SK-N-DZ (cell line): ENCODE data around the gene CTBP2.

GRCh38 chr10:124470536-124471435, 9.2 kb downstream of the LHPP start:
RAMPAGE:
- cytosol, long total RNA = no peak
- nucleus, long total RNA = no peak

GRCh38 chr10:124493960-124494574, 32.4 kb downstream of the LHPP start:
RAMPAGE:
- cytosol, long total RNA = no peak
- nucleus, long total RNA = no peak

DNA sequence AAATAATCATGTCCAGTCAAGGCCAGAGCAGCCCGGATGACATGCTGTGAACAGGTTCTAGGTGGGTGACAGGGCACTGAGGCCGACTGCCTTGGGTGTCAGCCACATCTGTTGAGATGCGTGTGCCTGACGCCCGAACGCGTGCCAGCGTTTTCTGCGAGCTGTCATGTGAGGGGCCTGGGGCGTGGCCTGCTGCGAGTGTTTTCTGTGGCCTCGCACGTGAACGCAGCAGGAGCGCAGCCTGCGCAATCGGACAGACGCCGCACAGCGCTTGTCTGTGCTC, 118.3 kb downstream of the FAM53B start:
RAMPAGE:
- cytosol, long total RNA = no peak
- nucleus, long total RNA = no peak

DNA sequence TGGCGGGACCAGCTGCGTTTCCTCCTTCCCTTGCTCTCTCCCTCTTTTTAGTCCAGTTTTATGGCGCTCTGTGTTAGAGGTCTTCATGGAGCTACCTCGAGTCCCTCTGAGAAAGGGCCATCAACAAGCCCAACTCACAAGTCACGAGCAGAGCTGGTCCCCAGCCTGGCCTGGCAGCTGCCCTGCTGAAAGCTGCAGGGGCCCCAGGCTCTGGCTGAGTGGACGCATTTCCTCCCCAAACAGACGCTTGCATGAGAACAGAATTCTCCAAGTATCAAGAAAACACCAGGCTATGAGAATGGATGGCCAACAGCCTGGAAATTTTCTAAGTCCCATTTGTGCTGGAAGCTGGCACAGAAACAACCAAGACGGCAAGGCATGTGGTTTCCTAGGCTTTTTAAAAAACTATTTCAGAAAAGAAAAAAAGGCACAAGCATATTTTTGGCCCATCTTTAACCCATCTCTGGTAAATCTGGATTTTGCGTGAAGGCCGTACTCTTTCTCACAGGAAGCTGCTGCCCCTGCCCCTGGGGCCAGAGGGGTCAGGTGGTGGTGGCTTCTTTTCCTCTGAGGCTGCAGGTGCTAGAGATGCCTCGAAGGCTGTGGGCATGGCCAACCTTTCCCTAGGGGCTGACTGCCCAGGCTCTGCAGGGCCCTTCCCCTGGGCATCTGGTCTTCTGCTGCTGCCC, 114.7 kb downstream of the FAM53B start:
RAMPAGE:
- cytosol, long total RNA = no peak
- nucleus, long total RNA = no peak

DNA sequence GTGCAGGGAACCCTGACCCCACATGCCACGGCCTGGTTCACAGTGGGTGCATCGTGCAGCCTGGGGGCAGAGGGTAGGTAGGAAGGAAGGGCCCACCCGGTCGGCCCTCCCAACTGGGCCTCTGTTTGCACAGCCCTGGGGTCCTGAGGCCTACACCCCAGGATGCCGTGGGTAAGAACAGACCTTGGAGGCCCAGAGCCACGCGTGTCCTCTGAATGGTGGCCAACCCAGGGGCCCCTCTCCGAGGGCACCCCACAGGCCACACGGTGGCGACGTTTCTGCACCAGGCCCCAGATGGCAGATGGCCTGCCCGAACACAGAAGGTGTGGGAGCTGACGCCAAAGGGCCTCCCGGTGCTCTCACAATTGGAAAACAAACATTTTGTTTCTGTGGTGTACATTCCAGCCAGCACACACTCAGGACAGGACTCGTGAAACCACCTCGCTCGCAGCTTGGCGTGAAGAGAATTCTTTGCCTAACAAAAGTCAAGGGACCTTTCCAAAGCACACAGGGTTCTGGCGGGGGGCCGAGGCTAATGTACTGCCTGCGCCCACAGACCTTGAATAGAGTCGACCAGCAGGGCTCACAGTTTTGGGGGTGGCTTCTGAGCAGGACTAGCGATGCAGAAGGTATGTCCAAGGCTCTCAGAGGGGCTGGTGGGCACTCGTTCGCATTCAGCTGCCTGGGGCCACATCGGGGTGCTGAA, 112.1 kb downstream of the FAM53B start:
RAMPAGE:
- cytosol, long total RNA = no peak
- nucleus, long total RNA = no peak

GRCh38 chr10:124640605-124641279, 103.4 kb downstream of the FAM53B start:
RAMPAGE:
- cytosol, long total RNA = no peak
- nucleus, long total RNA = no peak

GRCh38 chr10:124677083-124677822, 66.9 kb downstream of the FAM53B start:
RAMPAGE:
- cytosol, long total RNA = no peak
- nucleus, long total RNA = no peak

DNA sequence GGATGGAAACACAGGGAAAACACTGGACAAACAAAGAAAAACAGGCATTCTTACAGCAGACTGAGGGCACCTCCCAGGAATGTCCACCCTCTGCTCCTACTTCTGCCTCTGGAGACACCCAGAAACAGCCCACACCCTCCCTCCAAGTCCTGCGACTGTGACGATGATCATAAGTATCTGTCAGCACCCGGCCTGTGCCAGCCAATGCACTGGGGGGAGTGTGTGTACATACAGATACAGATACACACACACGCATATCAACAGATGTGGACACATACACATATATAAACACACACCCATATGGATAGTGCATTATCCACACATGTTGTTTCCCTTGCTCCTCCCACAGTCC, 66.1 kb downstream of the FAM53B start:
RAMPAGE:
- cytosol, long total RNA = no peak
- nucleus, long total RNA = no peak

DNA sequence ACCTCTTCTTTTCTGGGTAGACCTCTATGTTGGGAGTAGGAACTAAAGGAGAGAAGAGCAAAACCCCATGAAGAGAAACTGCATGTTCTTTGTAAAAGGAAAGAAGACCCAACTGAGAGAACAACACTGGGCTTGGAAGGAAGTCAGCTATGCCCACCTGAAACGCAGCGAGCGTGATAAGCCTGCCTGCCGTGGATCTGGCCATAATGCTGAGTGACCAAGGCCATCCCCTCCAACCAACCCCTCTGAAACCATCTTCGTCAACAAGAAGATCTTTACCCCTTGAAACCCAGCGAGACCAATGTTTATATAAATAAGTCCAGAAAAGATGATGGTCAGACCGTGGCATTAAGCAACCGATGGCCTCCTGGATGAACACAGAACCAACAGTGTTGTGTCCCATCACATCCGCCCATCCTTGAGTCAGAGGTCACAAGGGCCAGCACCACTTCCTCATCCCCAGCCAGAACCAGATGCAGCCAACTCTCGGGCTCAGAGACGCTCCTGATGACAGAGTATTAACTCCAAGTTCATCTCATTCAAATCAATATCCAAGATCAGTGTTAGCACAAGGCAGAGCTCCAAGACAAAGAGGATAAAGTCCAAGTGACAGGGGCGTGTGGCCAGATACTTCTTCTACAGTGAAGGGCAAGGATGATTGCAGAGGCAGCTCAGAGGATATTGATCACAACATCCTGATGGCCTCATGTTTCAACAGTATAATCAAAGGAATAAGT, 63.6 kb downstream of the FAM53B start:
RAMPAGE:
- cytosol, long total RNA = no peak
- nucleus, long total RNA = no peak

GRCh38 chr10:124727936-124728316, 16.3 kb downstream of the FAM53B start:
RAMPAGE:
- cytosol, long total RNA = no peak
- nucleus, long total RNA = no peak

DNA sequence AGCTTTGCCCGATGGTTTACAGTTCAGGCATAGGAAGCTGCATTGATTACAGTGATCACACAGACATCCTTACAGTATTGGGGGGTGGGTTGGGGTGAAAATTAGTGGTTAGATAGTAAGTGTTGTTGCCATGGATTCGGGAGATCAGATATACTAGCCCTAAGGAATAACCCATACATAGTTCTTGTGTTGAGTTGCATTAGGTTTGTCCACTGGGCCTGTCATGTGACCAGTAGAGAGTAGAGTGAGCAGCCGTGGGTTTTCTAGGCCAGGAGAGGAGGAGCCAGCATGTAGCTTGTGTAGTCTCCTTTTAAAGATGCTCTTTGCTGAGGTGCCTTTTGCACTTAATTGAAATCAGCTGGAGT, 36.0 kb downstream of the ZRANB1 start:
RAMPAGE:
- cytosol, long total RNA = no peak
- nucleus, long total RNA = no peak

DNA sequence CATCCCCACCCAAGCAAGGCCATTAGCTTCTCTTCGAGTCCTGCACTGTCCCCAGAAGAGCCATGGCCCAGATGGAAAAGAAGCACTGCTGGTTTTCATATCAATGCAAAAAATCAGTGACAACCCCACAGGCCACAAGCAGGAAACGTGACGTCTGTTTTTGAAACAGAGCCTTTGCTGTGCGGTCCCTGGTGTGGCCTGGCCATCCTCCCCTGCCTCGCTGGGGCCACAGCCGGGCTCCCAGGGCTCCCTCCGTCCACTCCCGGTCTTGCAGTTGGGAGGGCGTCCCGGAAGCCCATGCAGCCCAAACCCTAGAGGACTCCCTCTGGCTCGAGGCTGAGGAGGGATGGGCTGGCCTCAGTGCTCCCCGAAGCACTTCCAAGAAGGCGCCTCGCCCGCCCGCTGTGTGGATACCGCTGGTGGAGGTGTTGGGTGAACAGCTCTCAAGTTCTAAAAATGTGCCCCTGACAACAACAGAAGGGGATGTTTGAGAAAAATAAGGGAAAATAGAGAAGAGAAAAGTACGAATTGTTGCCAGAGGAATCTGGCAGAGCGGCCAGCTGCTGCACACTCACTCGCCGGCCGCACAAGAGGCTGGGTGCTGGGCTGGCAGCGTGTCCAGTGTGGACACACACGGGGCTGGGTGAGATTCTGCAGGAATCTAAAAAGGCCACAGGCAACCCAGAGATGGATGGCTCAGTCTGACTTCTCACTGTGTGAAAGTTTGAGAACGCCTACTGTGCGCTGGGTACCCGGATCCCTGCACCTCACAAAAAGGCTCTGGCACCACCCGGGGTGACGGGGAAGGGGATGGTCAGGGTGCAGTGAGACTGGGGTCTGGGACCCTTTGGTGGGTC, 12.4 kb downstream of the CTBP2 start:
RAMPAGE:
- cytosol, long total RNA = no peak
- nucleus, long total RNA = no peak

RAMPAGE:
- cytosol, long total RNA = no peak
- nucleus, long total RNA = no peak
Measured at GRCh38 chr10:125027791-125028460, at the start of gene CTBP2. Gene CTBP2, minus strand, starts transcription at chr10:125028071.

DNA sequence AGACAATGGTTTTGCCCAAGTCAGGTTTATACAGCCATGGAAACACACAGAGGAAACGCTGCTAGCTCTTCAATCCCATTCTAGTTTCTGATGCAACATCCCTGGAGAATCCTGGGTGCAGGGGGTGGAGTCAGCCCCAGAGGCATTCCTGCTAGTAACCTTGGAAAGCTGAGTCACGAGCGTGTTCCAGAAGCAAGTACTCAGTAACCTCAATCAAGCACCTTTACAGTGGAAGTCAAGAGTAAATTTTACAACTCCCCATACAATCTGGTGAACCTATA, 9.3 kb upstream of the CTBP2 start:
RAMPAGE:
- cytosol, long total RNA = no peak
- nucleus, long total RNA = no peak

GRCh38 chr10:125083124-125084006, 55.5 kb upstream of the CTBP2 start:
RAMPAGE:
- cytosol, long total RNA = no peak
- nucleus, long total RNA = no peak

RAMPAGE:
- cytosol, long total RNA = no peak
- nucleus, long total RNA = no peak
Measured at GRCh38 chr10:125152097-125152559, 124.3 kb upstream of the CTBP2 start.

DNA sequence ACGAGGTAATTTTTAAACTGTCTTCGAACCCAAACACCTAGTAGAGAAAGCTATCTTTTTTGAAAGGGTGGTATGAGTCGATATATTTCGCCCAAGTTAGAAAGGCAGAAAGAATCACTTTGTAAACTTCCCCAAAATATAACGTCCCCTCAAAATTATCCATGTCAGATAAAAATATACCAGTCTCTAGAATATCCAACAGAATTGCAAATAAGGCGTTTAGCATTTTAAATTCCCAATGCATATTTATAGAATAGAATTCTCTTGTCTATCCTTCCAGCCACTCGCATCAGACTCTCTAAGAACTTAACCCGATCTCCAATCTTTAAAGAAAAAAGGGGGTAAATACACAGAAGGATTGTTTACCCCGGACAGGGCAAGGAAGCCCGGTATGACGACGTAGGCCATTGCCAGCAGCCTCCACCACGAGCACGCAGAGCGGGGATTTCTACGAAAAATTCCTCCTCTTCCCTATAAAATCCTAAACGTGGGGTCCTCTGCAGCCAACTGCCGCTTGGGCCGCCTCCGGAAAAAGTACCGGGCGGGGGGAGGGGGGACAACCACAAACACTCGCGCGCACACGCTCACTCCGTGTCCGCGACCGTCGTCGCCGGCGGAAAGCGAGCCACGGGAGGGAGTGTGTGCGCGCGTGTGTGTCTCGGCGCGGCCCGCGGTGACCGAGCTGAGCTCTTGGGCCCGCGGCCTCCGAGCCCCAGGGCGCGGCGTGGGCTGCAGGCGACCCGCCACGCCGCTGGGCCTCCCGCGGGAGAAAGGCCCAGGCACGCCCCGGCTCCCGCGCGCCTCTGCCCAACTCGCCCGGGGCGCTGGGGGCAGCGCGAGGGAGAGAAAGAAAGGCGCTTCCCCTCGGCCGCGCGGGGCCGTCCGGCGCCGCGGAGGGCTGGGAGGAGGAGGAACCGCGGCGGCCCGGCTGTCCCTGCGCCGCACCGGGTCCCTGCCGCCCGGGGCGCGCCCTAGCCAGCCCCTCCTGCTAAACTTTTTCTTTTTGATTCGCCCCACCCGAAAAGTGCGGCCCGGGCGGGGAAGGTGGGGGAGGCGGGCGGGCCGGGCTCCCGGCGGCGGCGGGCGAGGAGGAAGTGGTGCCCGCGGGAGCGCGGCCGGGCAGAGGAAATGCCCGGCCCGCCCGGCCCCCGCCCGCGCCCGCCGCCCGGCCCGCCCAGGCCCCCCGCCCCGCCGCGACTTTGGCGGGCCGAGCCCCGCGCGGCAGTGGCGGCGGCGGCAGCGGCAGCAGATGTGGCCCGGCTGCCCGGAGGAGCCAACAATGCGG, 130.8 kb upstream of the CTBP2 start:
RAMPAGE:
- cytosol, long total RNA = no peak
- nucleus, long total RNA = no peak

DNA sequence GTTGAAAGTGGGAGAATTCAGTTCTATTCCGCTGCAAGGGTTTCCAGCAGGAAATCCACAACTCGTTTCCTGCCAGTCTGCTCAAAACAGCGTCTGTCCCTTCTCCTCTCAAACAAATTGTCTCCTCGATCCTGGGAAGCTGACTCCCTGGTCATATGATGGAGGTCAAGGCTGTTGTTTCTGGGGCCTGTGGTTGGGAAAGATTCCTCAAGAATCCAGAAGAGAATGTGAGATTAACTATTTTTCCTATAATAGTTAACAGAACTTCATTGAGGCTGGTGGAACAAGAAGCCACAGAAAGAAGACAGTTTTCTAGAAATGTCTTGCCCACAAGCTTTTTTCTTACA, 181.7 kb upstream of the CTBP2 start:
RAMPAGE:
- cytosol, long total RNA = no peak
- nucleus, long total RNA = no peak

RAMPAGE:
- cytosol, long total RNA = no peak
- nucleus, long total RNA = no peak
Measured at GRCh38 chr10:125344429-125345027, 316.7 kb upstream of the CTBP2 start.

RAMPAGE:
- cytosol, long total RNA = no peak
- nucleus, long total RNA = no peak
Measured at GRCh38 chr10:125442816-125443257, 240.1 kb downstream of the TEX36 start.